Cerebral cortex (tissue), 2 donors: ENCODE data around the genes PLIN3 and LONP1.

DNA sequence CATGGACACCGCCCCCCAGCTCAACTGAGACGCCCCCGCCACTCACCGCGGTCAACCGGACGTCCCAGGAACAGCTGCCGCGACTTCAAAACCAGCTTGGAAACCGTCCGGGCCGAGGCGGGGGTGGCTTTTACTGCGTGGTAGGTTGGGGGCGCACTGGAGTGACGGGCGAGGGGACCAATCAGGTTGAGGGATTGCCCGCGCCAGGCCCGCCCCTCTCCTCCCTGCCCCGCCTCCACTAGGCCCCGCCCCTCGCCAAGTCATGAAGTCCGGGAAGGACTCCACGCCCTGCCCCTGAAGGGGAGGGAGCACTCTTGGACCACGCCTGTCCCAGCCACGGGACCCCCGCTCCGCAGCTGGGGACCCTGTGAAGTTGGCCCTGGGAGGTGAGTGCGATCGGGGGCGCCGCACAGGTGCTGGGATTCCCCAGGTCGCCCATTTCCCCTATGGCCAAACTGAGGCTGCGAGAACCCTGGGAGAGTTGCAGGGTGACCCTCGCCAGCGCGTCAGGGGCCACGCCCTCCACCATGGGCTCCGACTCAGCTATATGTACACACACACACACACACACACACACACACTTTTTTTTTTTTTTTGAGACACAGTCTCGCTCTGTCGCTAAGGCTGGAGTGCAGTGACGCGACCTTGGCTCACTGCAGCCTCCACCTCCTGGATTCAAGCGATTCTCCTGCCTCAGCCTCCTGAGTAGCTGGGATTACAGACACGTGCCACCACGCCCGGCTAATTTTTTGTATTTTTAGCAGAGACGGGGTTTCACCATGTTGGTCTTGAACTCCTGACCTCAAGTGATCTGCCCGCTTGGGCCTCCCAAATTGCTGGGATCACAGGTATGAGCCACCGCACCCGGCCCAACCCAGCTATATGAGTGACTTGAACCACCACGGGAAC, at the start of gene PLIN3:
Gene PLIN3 (minus strand): TSS at position 105 of the 909 bp plus-strand sequence.
- PRO-cap, 2 experiments, result peak in 1 of 2 experiments; most common plus-strand start position 255 of the sequence (in 1); most common minus-strand start position 105 of the sequence (in 1)

DNA sequence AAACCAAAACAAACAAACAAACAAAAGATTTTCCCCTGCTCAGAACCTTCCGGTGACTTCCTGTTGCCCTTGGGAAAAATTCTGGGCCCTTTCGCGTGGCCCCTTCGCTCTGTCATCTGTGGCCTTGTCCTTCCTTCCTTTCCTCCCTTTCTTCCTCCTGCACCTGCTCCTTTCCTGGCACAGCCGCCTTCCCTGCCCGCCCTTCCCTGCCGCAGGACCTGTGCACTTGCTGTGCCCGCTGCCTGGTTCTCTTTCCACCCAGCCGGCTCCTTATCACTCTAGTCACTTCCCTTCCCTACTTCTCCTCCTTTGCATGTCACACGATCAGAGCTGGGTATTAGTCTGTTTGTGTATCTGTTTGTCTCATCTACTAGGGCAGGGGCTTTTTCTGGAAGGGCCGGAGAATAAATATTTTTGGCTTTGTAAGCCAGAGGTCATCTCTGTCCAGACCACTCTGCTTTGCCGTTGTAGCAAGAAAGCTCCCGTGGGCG, 5.9 kb downstream of the KDM4B start:
- PRO-cap, 2 experiments, result no peak in any of the 2 experiments

DNA sequence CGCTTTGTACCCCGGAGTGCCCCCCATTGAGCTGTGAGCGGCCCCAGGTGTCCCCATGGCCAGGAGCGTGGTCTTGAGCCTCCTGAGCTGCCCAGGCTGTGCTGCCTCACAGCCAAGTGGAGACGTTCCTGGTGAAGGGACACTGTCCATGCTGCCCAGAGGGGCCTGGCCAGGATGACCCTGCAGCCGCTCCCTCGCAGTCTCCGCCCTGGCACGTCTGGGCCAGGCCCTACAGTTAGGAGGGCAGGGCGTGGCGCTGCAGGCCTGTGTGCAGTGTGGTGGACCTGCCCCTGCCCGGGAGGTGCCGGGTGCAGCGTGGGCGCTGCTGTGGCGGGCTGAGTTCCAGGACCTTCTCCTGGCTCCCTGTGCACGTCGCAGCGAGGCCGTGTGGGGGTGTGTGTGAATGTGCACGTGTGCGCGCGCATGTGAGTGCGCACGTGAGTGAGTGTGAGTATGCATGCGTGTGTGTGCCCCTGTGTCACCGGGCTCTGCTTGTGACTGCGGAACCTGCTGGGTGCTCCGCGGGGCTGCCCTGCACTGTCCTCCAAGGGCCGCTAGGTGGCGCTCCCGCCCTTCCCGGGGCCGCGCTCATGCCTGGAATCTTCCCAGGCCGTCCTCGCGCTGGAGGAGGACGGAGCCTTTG, 79.1 kb downstream of the KDM4B start:
- PRO-cap, 2 experiments, result no peak in any of the 2 experiments

GRCh38 chr19:5054541-5055446, 85.9 kb downstream of the KDM4B start:
- PRO-cap, 2 experiments, result peak in 1 of 2 experiments; most common plus-strand start chr19:5054872 (in 1)

- PRO-cap, 2 experiments, result no peak in any of the 2 experiments
These were observed 141.6 kb downstream of the KDM4B start for GRCh38 chr19:5110430-5110947.

- PRO-cap, 2 experiments, result no peak in any of the 2 experiments
These were observed 165.0 kb downstream of the KDM4B start for GRCh38 chr19:5133769-5134444.

DNA sequence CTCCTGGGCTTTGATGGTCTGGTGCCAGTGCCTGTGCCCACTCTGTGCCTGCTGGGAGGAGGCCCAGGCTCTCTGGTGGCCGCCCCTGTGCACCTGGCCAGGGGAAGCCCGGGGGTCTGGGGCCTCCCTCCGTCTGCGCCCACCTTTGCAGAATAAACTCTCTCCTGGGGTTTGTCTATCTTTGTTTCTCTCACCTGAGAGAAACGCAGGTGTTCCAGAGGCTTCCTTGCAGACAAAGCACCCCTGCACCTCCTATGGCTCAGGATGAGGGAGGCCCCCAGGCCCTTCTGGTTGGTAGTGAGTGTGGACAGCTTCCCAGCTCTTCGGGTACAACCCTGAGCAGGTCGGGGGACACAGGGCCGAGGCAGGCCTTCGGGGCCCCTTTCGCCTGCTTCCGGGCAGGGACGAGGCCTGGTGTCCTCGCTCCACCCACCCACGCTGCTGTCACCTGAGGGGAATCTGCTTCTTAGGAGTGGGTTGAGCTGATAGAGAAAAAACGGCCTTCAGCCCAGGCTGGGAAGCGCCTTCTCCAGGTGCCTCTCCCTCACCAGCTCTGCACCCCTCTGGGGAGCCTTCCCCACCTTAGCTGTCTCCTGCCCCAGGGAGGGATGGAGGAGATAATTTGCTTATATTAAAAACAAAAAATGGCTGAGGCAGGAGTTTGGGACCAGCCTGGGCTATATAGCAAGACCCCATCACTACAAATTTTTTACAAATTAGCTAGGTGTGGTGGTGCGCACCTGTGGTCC, 183.4 kb downstream of the KDM4B start:
- PRO-cap, 2 experiments, result no peak in any of the 2 experiments

- PRO-cap, 2 experiments, result no peak in any of the 2 experiments
These were observed 126.2 kb downstream of the PTPRS start for GRCh38 chr19:5214290-5214995.

- PRO-cap, 2 experiments, result no peak in any of the 2 experiments
These were observed 76.2 kb downstream of the SAFB2 start for GRCh38 chr19:5546353-5546837.

DNA sequence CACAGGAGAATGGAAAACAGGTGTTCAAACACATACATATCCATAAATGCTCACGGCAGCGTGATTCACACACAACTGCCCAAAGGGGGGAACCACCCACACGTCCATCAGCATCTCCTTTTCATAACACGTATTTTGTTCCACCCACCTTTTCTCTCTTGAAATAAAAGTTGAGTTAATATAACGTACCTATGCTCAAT, 38.0 kb downstream of the SAFB2 start:
- PRO-cap, 2 experiments, result no peak in any of the 2 experiments

GRCh38 chr19:5594597-5595233, 27.9 kb downstream of the SAFB2 start:
- PRO-cap, 2 experiments, result no peak in any of the 2 experiments

- PRO-cap, 2 experiments, result no peak in any of the 2 experiments
These were observed 530 bp downstream of the SAFB start for GRCh38 chr19:5623564-5623661.

DNA sequence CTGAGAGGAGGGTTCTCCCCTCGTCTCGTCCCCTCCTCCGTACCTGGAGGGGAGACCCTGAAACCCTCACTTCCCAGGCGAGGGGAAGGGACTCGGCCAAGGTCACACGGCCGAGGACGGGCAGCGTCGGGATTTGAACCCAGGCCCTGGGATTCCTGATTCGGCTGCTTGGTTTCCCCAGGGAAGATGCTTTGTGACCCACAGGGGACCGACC, 686 bp downstream of the SAFB start:
- PRO-cap, 2 experiments, result no peak in any of the 2 experiments

DNA sequence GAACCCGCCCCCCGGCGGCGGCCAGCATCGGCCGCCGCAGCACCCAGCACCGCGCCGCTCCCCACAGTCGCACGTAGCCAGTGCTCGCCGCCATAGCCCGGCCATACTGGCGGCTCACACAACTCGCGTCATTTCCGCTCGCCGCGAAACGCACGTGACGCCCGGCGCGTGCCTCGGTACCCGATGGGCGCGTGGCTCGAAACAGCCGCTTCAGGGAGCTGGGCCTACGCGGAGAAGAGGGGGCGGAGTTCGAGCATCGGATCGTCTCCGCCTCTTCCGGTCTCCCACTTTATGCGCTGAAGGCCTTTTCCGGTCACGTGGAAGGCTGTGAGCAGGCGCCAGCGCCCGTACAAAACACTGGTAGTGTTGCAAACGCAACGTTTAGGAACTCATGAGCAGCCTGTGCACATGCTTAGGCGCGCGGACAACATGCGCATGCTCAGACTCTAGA, at the start of gene LONP1:
Gene LONP1 (minus strand): TSS at position 108 of the 451 bp plus-strand sequence.
- PRO-cap, 2 experiments, result peak in 1 of 2 experiments; most common plus-strand start position 316 of the sequence (in 1); most common minus-strand start position 105 of the sequence (in 1)

DNA sequence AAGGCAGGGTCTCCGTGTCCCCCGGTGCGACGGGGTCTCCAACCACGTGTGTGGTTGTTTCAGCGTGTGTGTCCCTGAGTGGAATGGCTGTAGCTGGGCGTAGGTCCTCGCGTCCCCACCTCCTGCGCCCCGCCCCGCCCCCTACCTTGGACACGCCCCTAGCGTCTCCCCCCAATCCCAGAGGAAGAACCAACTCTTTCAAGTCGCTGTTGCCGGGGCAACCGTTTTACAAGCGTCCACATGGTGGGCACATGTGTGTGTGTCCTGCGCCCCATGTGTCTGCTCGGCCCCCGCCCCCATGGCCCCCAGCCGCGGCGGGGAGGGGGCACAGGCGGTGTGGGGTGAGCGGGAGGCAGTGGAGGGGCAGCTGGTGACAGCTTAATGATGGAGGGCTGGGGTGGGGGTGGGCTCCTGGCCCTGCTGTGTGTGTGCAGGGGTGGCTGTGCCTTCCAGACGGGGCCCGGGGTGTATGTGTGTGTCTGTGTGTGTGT, 2.6 kb upstream of the NRTN start:
- PRO-cap, 2 experiments, result peak in 1 of 2 experiments; most common minus-strand start position 85 of the sequence (in 1)

GRCh38 chr19:5892107-5892707, 11.4 kb downstream of the NDUFA11 start:
- PRO-cap, 2 experiments, result no peak in any of the 2 experiments

- PRO-cap, 2 experiments, result peak in 1 of 2 experiments; most common plus-strand start chr19:5962363 (in 1); most common minus-strand start chr19:5962256 (in 1)
These were observed 15.7 kb downstream of the RANBP3 start for GRCh38 chr19:5961835-5963032.

GRCh38 chr19:5977486-5977953, 420 bp downstream of the RANBP3 start:
- PRO-cap, 2 experiments, result no peak in any of the 2 experiments

DNA sequence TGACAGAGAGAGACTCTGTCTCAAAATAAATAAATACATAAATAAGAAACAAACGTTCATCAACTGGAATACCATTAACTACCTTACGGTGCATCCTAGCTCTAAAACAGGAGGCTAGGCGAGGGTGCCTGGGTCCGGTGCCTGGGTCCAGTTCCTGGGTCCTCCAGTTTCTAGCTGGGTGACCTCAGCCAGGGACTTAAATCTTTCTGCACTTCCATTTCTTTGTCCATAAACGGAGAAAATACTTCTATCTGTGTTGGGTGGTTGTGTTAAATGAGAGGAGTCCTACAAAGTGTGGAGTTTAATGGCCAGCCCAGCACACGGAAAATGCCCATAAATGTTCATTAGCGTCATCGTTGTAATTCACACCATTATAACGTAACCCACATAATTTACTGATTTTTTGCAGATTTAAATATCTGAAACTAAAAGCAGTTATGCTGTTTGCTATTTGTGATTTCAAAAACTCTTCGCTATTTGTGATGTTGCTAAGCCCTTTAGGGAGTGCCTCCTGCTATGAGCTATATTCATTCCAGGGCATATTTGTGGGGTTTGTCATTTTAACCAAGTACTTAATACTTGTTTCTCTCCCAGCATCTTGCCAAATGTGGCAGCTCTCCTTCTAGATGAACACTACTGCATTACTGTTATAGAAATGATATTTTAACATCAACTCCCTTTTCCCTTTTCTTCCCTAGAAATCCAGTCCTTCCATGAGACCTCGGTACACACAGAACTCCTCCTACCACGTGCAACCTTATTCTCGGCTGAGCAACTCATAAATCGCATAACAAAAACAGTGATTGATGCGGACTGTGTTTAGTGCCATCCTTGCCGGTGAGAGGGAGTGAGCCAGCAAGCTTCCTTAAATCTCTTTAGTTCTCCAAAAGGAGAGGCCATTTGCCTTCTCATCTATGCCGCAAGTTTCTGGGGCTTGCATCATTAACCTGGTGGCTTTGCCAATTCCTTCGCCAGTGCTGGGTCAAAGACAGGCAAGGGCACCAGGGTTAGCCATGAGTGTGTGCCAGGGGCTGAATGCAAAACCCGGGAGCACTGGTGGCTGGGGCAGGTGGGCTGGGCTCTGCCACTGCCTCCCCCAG, 33.6 kb downstream of the RFX2 start:
- PRO-cap, 2 experiments, result no peak in any of the 2 experiments

GRCh38 chr19:6244041-6244305, 35.8 kb downstream of the MLLT1 start:
- PRO-cap, 2 experiments, result no peak in any of the 2 experiments